Fibroblast of villous mesenchyme (primary cell): Measurements from ENCODE around the genes PEAK3 and LINGO3.

- CAGE, long polyA plus RNA, result no peak
Measured at GRCh38 chr19:2260165-2260640, 4.0 kb upstream of the JSRP1 start.

DNA sequence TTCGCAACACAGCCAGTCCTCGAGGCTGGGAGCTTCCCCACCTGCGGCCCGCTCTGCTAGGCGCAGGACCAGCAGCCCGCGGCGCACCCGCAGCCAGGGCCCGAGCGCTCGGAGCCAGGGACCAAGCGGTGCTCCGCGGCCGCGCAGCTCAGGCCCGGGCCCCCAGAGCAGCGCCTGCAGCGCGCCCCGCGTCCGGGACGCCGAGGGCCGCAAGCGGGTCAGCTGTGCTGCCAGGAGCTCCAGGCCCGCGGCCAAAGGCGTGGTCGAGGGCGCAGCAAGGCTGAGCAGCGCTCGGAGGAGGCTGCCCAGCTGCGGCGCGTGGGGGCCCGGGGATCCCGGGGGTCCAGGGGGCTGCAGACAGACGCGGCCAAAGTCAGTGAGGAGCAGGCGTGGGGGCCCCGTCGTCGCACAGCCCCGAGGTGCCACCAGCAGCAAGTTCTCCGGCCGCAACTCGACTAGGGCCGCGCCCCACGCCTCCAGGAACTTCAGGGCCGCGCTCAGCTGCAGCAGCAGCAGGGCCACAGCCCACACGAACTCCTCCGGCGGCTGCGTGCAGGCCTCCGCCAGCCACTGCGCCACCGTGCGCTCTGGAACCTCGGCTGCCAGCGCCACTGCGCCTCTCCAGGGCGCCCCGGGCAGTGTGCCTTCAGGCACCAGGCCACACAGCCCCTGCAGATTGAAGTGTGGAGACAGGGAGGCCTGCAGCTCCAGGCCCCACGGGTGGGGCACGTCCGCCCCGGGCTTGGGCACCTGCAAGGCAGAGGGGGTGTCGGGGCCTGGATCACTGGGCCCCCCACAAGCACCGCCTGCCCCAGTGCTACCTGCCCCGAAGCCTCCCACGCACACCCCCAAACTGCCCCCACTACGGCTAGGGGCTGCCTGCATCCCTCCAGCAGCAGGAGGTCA, 6.0 kb downstream of the PEAK3 start:
- CAGE, long polyA plus RNA, result no peak

- CAGE, long polyA plus RNA, result no peak
Measured at GRCh38 chr19:2276646-2277456, 5.1 kb downstream of the PEAK3 start.

DNA sequence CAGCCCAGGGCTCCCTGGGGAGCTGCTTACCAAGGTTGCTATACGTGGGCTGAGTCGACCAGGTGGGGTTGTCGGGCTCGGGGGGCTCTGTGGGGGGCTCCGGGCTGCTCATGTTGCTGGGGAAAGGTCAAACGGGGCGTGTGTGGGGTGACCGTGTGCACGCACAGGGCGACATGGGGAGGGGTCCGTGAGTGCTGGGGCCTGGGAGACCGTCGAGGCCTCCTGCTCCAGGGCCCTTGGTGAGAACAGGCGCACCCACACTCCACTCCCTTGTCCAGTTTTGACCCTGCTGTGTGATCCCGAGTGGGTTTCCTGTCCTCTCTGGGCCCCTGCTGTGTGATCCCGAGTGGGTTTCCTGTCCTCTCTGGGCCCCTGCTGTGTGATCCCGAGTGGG, 1.2 kb downstream of the PEAK3 start:
- CAGE, long polyA plus RNA, result no peak

GRCh38 chr19:2281757-2282513, at the start of gene PEAK3:
Gene PEAK3, minus strand, starts transcription at chr19:2282175.
- CAGE, long polyA plus RNA, result no peak

DNA sequence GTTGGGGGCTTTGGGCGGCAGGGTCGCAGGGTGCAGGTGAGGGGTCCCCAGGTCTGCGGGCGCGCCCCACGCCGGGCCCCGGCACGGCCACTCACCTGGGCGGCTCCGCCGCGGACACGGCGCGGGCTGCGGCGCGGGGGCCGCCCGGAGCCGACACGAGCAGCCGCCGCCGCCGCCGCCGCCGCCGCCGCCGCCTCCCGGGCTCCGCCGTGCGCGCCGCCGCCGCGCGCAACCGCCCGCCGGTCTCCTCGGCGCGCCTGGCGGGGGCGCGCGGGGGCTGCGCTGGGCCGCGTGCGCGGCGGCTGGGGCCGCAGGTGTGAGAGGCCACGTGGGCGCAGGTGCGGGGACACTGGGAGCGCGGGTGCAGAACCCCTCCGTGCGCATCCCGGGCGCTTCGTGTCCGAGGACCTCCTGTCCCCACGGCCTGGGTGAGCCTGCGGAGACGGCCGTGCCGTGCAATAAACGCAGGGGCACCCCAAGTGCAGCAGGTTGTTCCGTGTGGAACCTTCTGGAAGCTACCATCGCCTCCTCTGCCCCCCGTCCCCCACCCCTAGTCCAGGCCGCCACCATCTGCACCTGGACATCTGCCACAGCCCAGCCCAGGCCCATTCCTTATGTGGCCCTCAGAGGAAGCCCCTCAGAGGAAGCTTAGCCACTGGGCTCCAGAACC, at the start of gene LINGO3:
TSS of gene LINGO3 (minus strand) at position 174 of the 670 bp plus-strand sequence.
- CAGE, long polyA plus RNA, result no peak

DNA sequence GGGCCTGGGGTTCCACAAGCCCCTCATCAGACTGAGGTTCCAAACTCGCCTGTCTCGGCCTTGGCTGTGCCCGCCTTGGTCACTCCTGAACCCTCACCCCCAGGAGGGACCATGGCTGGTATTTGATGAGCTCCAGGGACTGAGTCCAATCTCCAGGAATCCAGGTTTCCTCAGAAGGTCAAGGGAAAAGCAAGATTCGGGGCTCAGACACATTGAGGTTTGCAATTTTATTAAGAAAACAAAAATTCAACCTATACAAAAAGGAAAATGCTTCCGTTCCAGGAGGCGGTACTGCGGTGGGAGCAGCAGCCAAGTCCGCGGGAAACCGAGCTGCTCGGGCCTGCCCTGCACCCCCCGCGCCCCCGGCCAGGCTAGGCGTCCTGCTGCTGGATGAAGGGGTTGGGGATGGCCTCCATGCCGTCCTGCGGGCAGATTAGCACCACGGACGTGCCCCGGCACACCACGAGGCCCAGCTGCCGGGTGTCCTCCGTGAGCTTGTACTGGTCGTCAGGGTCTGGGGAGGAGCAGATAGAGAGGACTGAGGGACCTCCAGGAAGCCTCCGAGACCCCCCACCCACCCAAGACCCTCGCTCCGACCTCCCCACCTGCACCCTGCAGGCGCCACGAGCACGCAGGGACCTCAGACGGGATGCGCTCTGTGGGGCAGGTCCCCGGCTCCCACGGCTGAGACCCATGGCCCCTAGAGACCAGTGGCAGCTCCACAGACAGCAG, 6.9 kb downstream of the LSM7 start:
- CAGE, long polyA plus RNA, result no peak

DNA sequence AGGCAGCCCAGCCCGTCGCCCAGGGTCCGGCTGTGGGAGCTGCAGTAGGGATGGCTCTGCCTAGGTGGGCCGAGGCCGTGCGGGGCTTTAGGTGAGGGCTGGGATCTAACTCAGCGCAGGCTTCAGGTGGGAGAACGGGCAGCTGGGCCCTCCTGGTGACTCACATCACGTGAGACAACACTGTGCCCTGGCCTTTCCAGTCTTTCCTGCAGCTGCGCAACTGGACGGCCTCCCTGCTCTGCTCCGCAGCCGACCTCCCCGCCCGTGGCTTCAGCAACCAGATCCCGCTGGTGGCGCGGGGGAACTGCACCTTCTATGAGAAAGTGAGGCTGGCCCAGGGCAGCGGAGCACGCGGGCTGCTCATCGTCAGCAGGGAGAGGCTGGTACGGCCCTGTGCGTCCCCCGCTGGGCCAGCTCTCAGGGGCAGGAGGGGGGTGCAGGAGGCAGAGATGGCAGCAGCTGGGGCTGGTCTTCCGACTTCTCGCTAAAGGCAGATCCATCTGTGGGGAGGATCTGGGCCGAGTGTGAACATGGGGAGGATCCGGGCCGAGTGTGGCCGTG, 8.8 kb downstream of the SPPL2B start:
- CAGE, long polyA plus RNA, result no peak

- CAGE, long polyA plus RNA, result no peak
Measured at GRCh38 chr19:2351568-2352116, 8.4 kb upstream of the TMPRSS9 start.

DNA sequence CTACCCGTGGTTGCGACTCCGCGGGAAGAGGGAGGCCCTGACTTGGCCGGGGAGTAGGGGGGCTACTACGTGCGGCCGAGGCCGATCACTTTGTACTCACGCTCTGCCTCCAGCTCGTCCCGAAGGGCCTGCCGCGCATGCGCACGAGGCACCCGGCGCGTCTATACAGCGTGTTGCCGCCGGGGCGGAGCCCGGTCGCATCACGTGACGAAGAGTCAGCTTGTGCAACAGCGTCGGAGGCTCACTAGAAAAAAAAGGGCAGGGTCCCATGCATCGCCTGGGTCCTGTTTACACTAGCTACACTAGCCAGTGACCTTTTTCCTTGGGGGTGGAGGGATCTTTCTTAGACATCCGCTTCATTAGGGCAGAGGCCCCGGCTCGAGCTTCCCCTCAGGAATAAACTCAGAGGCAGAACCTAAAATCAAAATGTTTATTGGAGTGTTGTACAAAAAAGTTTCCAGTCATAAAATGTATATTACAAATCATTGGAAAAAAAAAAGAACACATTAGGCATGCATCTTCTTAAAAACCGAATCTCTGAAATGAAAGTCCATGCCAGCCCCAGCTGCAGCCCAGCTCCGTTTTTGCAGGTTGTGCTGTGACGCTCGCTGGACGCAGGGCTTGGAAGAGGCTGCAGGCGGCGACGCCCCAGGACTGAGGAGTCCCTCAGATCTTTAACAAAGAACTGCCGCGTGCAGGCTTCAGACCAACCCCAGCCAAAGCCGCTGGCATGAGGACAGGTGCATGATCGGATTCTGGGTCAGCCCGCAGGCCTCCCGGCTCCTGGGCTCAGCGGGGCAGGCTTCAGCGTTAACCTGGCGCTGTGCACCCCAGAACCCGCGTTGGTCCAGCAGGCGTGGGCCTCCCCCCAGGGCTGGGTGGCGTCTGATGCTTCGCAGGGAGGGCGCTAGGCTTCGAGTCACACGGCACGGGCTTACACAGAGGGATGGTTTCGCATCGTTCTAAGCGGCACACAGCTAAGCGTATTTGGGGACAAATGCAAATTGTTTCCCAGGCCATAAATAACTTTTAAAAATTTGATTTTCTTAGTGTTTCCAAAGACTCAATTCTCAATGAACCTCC, 705 bp upstream of the TIMM13 start:
- CAGE, long polyA plus RNA, result no peak

GRCh38 chr19:2479119-2479578, 3.2 kb downstream of the GADD45B start:
- CAGE, long polyA plus RNA, result no peak

GRCh38 chr19:2575942-2576595, 100.1 kb downstream of the GADD45B start:
- CAGE, long polyA plus RNA, result no peak

GRCh38 chr19:2616555-2617107, 85.9 kb downstream of the GNG7 start:
- CAGE, long polyA plus RNA, result no peak

- CAGE, long polyA plus RNA, result no peak
Measured at GRCh38 chr19:2694984-2695594, 7.4 kb downstream of the GNG7 start.

DNA sequence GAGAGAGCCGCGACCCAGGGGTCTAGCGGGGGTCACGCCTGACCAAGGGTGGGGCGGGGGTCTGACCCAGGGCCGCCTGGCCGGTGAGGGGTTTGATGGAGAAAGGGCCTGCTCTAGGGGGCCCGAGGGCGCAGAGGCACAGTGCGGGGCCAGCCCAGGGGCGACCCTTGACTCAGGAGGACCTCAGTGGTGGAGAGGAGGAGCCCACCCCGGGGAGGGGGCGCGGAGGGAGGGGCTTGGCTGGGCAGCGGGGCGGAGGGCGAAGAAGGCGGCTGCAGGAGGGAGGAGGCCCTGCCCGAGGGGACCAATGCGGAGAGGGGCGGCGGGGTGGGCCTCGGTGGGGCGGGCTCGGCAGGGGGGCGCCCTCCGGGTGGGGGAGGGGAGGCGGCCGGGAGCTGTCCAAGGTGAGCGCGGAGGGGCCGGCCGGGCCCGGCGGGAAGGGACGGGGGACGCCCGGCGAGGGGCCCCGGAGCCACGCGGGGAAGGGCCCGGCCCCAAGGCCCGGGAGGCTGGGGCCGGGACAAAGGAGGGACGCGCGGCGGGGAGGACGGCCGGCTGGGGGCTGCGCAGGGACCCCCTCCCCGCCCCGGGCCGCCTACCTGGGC, 365 bp downstream of the DIRAS1 start:
- CAGE, long polyA plus RNA, result no peak

DNA sequence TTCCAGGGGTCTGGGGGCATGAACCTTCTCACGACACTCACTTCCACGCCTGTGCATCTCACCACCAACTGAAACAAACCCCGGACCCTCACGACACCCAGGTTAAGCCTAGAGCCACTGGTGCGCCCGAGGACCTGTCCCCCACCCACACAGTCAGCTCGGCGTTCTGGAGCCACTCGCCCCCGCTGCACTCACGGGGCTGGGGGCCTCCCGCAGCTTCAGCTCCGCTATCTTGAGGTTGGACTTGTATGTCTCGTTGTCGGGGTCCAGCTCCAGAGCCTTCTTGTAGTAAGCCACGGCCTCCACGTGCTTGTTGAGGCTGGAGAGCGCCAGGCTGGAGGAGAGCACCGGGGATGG, 20.8 kb downstream of the SGTA start:
- CAGE, long polyA plus RNA, result no peak

DNA sequence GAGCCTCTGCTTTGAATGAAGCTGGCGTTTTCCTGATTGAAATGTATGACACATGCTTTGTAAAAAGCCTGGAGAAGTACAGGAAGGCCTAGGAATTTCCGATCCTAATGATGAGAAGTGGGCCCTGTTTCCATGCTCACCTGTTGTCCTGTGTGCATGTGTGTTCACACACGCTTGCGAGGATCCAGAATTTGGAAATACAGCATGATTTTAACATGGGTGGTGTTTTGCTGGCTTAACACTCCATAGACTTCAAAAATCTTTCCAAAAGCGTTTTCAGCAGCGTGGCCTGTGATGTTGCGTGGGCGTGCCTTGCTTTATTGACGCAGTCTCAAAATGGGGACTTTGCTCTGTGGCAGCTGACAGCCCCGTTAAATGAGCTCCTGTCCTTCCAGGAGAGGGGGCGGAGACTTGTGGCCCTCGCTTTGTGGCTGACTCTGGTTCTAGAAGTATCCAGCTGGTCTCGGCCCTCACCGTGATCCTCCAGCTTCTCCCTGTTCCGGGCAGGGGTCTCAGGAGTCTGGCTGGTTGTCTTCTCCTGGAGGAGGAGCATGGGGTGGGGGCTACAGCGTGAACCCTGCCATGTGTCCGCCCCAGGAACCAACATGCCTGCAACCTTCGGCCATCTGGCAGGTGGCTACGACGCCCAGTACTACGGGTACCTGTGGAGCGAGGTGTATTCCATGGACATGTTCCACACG, 8.5 kb upstream of the ZNF554 start:
- CAGE, long polyA plus RNA, result no peak

GRCh38 chr19:2952919-2953698, 8.3 kb upstream of the ZNF77 start:
- CAGE, long polyA plus RNA, result no peak

- CAGE, long polyA plus RNA, result no peak
Measured at GRCh38 chr19:2971170-2971602, 6.2 kb upstream of the TLE6 start.

GRCh38 chr19:3034785-3035663, 5.9 kb upstream of the TLE2 start:
- CAGE, long polyA plus RNA, result no peak